HT1080 (cell line): ENCODE measurements around a stretch of chr2.

DNA sequence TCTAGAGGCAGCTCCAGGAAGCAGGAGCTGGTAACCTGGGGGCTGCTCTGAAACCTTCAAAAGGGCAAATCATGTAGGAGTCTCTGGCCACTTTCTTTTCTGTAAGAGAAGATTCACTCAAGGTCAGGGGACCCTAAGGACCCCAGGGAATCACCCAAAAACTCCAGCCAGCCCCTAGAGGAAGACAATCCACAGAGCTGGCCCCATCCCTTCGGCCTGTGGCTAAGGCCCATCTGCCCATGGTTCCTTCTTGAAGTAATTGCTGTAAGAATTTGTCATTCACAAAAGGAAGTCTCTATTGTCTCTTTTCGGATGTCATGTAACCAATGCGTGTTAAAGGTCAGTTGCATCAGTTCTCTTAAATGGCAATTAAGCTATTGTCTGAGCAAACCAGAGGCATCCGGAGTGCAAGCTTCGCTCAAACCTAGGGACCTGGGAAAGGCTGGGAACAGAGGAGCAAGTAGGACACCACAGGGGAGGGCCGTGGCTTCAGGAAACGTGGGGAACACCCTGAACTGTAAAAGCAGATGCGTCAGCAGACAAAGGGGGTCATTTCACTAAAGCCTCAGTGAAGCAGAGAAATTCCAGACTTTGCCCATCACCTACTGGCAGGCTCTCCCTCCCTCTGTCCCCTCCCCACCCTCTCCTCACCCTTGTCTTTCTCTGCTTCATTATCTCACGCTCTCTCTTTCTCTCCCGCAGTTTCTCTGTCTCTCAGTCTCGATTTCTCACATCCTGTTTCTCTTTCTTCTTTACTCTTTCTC, 204.4 kb upstream of the TNP1 start:
RAMPAGE:
- cytosol, long total RNA = no peak
- long total RNA = no peak
- nucleus, long total RNA = no peak

GRCh38 chr2:217247372-217248007, 387.6 kb upstream of the TNP1 start:
RAMPAGE:
- cytosol, long total RNA = no peak
- long total RNA = no peak
- nucleus, long total RNA = no peak

RAMPAGE:
- cytosol, long total RNA = no peak
- long total RNA = no peak
- nucleus, long total RNA = no peak
Measured at GRCh38 chr2:217360919-217361094, 500.9 kb upstream of the TNP1 start.

RAMPAGE:
- cytosol, long total RNA = no peak
- long total RNA = no peak
- nucleus, long total RNA = no peak
Measured at GRCh38 chr2:217412395-217412597, 552.4 kb upstream of the TNP1 start.

DNA sequence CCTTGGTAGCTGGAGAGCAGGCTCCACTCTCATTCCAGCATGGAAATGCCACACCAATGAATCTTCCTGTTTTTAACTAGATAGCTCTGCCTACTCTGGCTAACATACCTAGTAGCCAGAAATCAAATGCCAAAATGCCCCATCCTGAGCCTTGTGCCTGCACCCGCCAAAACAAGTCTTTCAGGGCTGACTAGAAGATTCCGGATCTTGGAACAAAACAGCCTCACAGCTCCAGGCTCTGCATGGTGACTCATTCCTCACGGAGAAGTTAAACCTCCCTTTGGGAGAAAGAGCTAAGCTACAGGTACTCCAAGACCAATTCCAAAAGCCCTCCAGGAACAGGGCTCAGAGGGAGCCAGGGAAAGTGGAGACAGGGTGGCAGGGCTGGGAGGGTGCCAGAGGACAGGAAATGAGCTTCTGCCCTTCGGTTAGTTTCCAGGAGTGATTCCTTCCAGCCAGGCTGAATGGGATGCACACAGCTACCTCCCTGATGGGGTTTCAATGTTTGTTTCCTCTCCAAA, 295.7 kb downstream of the TNS1 start:
RAMPAGE:
- cytosol, long total RNA = no peak
- long total RNA = no peak
- nucleus, long total RNA = no peak

DNA sequence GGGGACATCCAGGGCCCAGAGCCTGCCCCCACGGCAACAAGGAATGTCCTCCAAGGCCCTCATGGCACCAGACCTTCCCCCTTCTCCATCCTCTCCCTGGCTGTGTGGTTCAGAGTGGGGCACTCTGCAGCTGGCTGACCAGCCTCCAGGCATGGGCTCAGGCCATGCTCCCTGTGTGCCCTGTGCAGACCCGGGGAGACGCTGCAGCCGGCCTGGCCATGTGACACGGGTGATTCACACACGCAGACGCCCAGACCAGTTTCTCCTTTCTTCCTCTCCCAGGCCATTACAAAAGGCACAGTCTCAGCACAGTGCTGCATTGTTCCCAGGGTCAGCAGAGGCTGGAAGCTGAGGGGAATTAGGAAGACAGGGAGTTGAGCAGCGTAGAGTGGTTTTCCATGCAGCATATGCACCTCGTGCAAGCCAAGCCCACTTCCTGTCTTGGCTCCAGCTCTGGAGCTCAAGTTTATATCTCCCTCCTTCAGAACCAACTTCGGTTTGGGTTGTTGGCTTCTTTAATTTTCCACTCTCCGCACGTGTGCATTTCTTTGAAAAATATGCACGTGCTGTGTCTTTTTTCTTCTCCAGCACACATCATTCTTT, 288.5 kb downstream of the TNS1 start:
RAMPAGE:
- cytosol, long total RNA = no peak
- long total RNA = no peak
- nucleus, long total RNA = no peak

RAMPAGE:
- cytosol, long total RNA = no peak
- long total RNA = no peak
- nucleus, long total RNA = no peak
Measured at GRCh38 chr2:217801035-217801672, 201.6 kb downstream of the TNS1 start.

DNA sequence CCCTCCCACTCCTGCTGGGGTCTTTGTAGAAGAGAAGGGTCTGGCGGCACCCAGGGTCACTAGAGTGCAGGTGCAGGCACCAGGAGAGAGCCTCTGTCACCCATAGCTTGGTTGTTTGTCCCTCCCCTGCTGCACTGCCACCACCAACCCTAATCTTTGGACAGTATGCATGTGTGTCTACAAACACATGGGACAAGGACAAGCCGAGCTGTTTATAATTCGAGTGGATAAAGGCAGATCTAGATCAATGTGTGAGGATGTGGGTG, 199.3 kb downstream of the TNS1 start:
RAMPAGE:
- cytosol, long total RNA = no peak
- long total RNA = no peak
- nucleus, long total RNA = no peak

RAMPAGE:
- cytosol, long total RNA = no peak
- long total RNA = no peak
- nucleus, long total RNA = no peak
Measured at GRCh38 chr2:217838311-217839057, 164.3 kb downstream of the TNS1 start.

DNA sequence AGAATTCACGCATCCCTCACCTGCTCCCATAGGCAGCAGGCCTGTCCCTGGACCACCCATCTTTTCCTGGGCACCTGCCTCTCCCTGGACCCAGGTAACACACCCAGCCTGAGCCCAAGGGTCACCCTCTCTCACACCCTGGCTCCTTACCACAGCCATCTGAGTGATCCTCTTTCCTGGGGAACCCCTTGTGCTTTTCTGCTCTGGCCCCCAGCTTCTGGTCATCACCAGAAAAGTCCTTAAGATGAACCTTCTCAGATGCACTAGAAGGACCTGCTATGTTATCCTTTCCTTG, 161.2 kb downstream of the TNS1 start:
RAMPAGE:
- cytosol, long total RNA = no peak
- long total RNA = no peak
- nucleus, long total RNA = no peak

GRCh38 chr2:217890019-217890951, 112.5 kb downstream of the TNS1 start:
RAMPAGE:
- cytosol, long total RNA = no peak
- long total RNA = no peak
- nucleus, long total RNA = no peak

DNA sequence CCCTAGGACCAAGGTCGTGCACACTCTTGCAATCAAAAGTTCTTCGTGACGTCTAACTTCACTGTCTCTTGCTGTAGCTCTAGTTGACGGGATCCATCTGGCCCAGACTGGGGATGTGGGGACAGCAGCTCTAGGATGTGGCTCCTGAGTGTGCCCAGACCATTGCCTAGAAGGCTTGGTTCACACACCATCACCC, 98.2 kb downstream of the TNS1 start:
RAMPAGE:
- cytosol, long total RNA = no peak
- long total RNA = no peak
- nucleus, long total RNA = no peak

GRCh38 chr2:217917910-217919137, 84.5 kb downstream of the TNS1 start:
RAMPAGE:
- cytosol, long total RNA = no peak
- long total RNA = no peak
- nucleus, long total RNA = no peak

DNA sequence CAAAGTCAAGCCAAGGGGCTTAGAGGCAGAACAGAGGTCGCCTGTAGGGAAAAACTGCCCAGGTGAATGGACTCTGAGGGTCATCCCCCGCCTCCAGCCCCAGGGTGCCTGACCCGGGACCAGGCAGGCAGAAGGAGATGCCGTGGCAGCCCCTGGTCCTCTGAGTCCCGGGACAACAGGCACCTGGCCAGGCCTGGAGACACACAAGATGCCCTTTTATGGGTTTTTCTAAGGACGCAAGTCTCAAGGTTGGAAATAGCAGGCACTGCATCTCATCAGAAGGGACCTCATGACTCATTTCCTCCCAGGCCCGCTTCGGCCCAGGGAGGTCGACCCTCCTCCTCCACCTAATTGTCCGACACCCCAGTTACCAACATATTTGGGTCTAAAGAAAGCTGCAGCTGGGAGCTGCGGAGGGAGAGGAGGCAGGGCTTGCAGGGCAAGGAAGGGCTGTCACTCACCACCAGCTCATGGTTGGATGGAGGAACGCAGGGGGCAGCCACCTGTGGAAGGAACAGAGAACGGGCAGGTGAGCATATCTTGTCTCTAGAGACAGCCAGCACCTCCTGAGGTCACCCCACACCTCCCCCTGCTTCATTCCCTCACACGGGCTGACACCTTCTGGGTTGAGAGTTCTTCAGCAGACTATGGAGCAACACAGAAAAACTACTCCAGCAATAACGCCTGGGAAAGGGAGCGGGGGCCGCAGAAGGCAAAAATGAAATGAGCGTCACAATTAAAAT, 82.9 kb downstream of the TNS1 start:
RAMPAGE:
- cytosol, long total RNA = no peak
- long total RNA = no peak
- nucleus, long total RNA = no peak

DNA sequence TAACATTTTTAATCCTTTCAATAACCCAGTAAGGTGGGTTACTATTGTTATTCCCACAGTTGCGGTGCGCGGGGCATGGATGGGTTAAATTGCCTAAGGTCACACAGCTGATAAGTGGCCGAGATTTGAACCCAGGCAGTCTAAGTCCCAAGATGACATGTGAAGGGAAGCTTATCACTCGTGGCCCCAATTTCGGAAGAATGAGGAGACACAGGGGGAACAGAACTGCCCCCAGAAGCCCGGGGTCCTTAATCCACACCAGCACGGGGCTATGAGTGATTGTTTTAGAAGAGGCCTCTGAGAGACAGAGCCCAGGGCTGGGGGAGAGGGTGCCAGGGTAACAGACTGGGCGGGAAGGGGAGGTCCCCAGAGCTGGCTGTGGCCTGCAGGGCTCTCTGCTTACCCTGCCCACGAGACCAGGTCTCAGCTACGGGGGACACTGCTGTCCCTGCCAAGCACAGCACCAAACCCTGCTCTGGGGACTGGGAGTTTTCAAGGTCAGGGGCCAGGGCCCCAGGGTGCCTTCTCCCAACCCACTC, 80.9 kb downstream of the TNS1 start:
RAMPAGE:
- cytosol, long total RNA = no peak
- long total RNA = no peak
- nucleus, long total RNA = no peak

RAMPAGE:
- cytosol, long total RNA = no peak
- long total RNA = no peak
- nucleus, long total RNA = no peak
Measured at GRCh38 chr2:217928112-217929290, 74.3 kb downstream of the TNS1 start.

DNA sequence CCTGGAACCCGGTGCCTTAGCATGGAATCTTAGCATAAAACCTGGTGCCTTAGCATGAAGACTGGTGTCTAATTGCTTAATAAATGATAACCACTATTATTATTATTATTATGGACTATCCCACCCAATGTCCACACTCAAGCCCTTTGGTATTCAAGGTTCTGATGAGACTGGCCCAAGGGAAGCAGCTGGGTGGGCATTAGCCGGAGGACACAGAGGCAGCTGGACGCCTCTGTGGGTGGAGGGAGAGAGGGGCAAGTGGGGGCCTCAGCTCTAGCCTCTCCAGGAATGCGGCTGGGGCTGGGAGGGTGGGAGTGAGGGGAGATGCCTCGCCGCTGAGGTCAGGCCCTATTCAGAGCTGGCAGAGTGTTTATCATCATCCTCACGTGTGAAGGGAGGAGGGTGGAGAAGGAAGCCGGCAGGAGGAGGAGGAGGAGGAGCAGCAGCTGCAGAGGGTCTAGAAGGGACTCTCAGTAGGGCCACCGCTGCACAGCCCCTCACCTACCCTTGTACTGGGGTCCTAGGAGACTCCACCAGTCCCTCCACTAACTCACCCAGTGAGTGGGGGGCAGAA, 43.1 kb downstream of the TNS1 start:
RAMPAGE:
- cytosol, long total RNA = no peak
- long total RNA = no peak
- nucleus, long total RNA = no peak

RAMPAGE:
- cytosol, long total RNA = no peak
- long total RNA = no peak
- nucleus, long total RNA = no peak
Measured at GRCh38 chr2:217978381-217979709, 23.9 kb downstream of the TNS1 start.

RAMPAGE:
- cytosol, long total RNA = no peak
- long total RNA = no peak
- nucleus, long total RNA = no peak
Measured at GRCh38 chr2:217983333-217983942, 19.4 kb downstream of the TNS1 start.

DNA sequence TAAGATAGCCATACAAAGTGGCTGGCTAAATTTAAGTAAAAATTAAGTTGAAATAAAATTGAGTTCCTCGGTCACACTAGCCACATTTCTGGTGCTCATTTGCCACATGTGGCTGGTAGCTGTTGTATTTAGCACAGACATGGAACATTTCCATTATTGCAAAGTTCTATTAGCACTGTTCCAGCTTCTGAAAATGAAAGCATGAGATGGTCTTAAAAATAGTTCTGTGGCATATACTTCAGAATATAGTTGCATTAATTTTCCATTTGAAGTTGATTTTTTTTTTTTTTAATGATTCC, 3.3 kb downstream of the ARPC2 start:
RAMPAGE:
- cytosol, long total RNA = no peak
- long total RNA = no peak
- nucleus, long total RNA = no peak